Trachea (tissue), 1 donor: ENCODE measurements around the genes IL1RAP and PLAAT1.

DNA sequence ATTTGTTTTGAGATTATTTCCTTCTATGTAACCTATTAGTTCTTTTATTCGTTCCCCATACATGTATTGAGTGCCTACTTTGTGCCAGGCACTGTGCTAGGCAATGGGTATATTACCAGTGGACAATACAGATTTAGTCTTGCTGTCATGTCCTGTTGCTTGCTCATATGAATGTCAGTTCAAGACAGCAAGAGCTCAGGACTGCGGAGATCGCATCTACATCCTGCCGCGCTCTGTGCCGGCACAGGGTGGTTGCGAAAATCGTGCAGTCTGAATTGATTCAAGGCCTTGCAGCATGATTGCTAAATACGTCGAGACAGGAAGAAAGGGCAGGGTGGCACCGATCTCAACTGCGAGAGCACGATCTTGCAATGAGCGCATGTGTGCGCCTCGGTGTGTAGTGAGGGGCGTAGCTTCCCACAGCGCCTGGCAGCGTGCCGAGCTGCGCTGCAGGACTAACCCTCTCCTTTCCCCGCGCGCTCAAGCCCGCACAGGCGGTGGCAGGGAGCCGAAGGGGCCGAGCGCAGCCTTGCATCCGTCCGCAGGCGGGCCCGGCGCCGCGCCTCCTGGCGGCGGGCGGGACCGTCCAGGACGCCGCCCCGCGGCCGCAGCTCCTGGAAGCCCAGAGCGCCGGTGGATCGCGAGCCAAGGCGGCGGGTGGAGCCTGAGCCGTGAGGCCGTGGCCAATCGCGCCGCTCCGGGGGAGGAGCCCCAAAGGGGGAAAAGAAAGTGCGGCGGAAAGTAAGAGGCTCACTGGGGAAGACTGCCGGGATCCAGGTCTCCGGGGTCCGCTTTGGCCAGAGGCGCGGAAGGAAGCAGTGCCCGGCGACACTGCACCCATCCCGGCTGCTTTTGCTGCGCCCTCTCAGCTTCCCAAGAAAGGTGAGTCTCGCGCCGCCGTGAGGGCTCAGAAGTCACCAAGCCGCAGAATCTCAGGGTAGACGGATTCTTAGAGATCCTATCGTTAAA lies at the start of gene IL1RAP:
Gene IL1RAP, plus strand, starts transcription at position 748 of the 969 bp plus-strand sequence.
- PRO-cap, result bidirectional peak, plus-strand start at position 748 of the sequence, minus-strand start at position 568 of the sequence

GRCh38 chr3:190548406-190548725 lies 34.5 kb downstream of the IL1RAP start:
- PRO-cap, result no peak

- PRO-cap, result no peak
Measured at GRCh38 chr3:190566395-190566867, 52.5 kb downstream of the IL1RAP start.

- PRO-cap, result no peak
Measured at GRCh38 chr3:190580679-190581237, 66.9 kb downstream of the IL1RAP start.

DNA sequence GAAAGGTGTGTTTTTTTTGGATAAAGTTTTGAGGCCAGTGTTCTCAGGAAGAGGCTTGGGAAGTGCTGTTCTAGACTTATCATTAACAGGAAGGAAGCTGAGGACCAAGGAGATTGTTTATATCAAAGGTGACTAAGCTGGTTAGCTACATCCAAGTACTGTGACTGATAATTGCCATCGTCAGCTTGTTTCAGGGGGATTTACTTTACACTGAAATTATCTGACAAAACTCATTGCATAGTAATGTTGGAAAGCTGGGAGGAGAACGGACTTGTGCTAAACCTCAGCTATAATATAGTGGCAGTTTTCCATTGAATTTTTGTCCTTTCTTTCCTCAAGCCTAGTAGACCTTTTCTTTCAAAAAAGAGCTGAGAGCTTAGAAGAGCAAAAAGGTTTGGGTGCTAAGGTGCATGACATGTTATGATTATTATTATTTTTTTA lies 36.4 kb upstream of the UTS2B start:
- PRO-cap, result unidirectional peak, plus-strand start at position 243 of the sequence

GRCh38 chr3:191375140-191375604 lies 44.8 kb upstream of the UTS2B start:
- PRO-cap, result no peak

DNA sequence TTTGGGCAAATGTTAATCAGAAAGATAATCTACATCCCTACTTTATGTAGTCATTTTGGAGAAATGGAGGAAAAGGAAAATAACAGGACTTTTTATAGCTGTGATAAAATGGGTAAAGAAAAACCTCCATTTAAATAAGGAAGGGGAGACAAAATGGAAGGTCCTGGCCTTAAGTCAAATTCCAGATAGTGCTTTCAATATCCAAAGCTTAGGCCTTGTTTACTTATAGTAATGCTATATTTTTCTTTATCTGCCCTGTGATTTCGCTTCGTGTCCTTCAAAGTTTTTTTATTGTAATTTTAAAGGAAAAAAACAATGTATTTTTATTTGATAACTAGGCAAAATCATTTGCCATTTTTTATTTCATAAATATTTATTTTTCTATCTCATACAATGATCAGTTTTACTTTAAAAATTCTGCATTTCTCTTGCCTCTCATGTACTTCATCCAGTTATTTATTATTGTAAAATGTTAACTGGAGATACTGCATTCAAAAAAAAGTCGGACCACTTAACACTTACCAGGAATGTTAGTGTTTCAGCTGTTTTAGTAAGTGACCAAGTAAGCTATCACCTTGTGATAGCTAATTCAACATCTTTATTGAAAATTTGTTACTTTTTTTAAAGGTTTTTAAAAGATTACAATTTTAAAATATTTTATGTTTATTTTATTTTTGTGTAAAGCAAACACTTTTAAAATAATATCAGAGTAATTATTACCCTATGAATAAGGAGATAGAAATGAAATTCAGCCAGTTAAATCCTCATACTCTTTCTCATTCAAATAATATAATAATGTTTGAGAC lies 63.4 kb upstream of the UTS2B start:
- PRO-cap, result no peak

- PRO-cap, result no peak
Measured at GRCh38 chr3:191425075-191425628, 35.8 kb upstream of the PYDC2 start.

DNA sequence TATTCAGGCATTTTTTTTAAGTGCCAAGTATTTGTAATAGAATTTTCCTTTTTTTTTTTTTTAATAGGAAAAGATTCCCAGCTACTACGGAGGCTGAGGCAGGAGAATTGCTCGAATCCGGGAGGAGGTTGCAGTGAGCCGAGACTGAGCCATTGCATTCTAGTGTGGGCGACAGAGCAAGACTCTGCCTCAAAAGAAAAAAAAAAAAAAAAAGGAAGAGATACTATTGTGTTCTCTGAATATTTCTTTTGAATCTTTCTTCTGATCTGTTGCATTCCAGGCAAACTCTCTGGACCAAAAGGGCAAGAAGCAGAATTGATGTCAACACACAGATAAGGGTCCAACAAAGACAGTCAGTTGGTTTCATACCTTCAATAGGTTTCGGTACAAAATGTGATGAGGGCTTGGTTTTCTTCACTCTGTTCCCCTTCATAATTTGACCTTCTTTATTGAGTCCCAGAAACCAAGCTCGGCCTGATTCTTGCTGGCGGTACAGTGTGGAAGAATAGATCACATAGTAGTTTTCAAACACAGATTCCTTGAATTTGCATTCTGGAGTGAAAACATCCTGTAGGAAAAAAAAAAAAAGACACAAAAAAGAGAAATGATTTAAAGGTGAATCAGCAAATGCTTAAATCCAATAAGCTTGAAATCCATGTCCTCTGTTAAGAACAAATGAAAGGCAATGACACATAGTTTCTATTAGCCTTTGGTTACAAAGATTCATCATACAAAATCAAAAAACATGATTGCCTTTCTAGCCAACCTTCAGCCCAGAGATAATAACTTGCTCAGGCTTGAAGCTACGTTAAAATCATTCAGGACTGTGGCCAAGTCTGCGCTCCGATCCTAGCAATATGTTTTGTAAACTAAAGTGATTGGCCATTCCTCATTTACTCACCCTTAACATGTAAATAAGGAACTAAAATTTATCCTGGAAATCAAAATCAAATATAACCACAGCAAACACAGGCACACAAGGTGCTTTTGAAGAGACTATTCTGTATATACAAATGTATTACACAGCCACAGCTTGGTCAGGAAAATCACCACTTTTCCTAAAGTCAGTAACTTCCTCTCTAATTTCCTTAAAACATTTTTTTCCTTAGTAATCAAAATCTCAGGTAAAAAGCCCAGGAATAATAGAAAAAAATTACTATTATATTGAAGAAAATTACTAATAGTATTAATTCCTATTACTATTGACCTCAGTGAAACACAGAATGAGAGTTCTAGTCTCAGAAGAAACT lies 556.8 kb downstream of the FGF12 start:
- PRO-cap, result no peak

GRCh38 chr3:192571136-192571546 lies 156.2 kb downstream of the FGF12 start:
- PRO-cap, result unidirectional peak, plus-strand start at chr3:192571478

DNA sequence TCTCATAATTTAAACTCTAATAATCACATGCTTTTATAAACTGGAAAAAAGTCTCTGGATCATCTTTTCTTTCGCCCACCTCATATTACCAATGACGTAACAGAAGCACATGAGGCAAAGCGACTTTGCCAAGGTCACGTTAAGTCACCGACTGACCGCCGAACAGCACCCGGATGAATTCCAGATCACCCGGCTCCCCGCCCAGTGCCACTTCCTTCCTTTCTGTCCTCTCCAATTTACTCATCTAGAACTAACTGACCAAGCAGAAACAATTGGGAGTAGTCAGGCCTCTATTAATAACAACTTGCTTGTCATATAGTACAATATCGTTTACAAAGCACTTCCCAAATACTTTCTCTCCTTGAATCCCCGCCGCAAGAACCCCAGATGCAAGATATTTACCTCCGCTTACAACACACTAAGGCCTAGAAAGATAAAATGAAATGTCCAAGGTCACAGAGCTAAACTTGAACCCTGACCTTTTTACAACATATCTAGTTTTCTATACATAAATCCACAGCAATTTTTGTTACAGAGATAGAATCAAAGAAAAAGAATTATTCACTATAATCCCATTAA lies 21.0 kb downstream of the FGF12 start:
- PRO-cap, result no peak

GRCh38 chr3:193240200-193240895 lies 674 bp upstream of the PLAAT1 start:
- PRO-cap, result no peak

DNA sequence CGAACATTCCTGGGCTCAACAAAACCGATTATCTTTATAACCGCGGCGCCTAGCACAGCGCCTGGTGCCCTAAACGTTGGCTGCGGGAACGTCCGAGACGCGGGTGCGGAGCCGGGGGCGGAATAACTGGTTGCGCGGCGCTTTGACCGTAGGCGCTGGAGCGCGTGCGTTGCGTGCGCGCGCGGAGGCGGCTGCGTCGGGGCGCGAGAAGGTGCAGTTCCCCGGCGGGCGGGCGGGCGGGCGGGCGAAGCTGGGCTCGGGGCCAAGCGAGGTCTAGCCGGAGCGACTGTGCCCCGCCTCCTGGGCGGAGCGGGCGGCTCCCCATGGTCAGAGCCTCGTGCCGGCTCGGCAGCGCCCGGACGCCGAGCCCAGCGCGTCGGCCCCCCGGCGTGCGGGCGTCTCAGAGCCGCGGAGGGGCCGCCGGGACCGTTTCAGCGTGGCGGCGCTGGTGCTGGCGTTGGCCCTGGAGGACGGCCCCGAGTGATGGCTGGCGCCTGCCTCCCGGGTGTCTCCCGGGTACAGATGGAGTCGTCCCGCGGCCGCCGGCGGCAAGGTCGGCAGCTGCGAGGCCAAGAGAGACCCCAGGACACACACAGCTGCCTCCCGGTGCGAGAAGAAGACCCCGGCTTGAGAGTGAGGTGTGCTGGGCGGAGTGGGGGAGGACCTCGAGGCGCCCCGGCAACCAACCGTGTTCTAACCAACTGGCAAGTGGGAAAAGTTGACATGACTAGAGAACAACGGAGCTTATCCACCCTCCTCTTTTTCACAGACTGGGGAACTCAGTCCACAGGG lies at the start of gene PLAAT1:
Gene PLAAT1, plus strand, starts transcription at position 327 of the 792 bp plus-strand sequence.
- PRO-cap, result unidirectional peak, plus-strand start at position 365 of the sequence

GRCh38 chr3:193555614-193556216 lies 1.0 kb upstream of the ATP13A4 start:
- PRO-cap, result no peak

- PRO-cap, result no peak
Measured at GRCh38 chr3:193710590-193711365, 117.8 kb downstream of the OPA1 start.

- PRO-cap, result no peak
Measured at GRCh38 chr3:193871898-193872829, 263.8 kb upstream of the HES1 start.

- PRO-cap, result no peak
Measured at GRCh38 chr3:193895484-193895822, 240.5 kb upstream of the HES1 start.

DNA sequence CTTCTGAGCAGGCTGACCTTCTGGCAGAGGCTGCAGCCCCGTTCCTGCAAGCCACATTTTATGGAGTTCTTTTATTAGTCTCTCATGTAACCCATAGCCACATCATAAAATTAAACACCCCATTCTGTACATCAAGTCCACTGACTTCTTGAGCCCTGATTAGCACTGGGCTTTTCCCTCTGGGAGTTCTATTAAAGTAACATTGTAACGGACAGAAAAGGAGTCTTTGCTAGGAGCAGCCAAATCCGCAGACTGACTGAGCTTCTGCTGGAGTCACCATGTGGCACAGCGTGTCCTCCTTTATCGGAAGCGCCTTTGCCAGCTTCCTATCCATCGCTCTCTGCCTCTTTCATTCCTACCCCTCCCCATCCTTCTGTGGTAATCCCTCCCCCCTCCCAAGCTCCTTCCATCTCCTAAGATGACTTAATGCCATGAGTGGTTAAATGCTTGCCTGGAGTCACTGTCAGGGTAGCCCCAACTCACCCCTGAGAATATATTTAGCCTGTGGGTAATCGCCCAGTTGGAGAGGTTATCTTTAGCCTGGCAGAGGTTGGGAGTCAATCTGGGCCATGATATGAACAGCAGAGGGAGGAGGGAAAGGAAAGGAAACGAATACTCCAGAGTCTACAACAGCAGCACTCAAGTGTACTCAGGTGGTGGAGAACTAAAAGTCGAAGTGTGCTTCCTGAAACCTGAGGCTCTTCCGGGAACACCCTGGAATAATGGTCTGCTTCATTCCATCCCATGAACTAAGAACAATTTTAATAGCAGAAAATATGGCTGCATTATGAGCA lies 138.3 kb upstream of the HES1 start:
- PRO-cap, result no peak

DNA sequence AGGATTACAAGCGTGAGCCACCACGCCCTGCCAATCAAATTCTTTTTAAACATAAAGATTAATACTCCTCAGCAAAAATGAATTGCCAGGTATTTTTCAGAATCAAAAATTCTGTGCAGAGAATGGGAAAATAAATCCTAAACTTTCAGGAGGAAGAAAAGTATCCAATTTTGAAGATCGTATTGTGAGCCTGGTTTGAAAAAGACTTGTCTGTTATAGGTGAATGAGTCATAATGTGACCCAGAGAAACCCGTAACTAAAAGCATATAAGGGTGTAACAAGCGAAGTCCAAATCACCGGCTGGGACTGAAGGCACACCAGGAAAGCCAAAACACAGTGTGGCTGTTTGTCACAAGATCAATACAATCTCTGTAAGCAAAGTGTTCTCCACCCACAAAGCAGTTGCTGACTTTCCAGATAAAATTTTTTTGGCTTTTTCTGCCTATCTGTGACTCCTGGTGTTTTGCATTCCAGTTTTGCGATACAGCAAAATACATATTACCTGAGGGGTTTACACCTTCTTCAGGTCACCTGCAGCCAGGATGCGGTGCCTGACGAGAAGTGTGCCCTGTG lies 14.3 kb downstream of the HES1 start:
- PRO-cap, result no peak

DNA sequence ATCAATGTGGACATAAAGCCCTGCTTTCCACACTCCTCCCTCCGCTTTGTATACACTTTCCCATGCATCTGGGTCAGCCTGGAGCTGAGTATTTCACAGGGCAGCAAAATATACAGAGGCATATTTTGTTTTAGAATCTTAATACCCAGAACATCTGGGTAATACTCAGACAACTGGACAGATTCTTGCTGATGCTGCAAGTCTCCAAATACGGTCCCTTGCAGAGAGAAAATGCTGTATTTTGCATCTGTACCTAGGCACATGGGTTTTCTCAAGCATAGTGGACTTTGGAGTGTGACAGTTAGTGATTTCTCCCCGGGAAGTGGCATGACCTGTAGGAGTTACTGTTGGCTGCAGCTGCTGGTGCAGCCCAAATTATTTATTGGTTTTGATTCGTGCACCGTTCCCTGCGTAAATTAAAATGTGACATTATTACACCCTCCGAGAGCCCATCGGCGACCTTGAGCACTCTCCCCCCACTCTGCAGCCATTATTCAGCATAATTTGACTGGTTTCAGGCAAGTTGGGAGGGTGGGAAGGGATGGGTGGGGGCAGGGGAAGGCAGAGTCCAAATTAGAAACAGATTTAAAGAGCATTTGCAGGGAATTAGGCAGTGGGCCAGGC lies 100.9 kb downstream of the CPN2 start:
- PRO-cap, result no peak